Measurements from ENCODE around the genes DSCAML1 and IL10RA.

GRCh38 chr11:117316660-117316886 is 517 bp upstream of the BACE1 start:
- RRBS, result no CpG with 5 or more reads among the region's 6 CpGs

GRCh38 chr11:117371027-117371471 is 43.4 kb downstream of the CEP164 start:
- RRBS, result no CpG with 5 or more reads among the region's 3 CpGs

DNA sequence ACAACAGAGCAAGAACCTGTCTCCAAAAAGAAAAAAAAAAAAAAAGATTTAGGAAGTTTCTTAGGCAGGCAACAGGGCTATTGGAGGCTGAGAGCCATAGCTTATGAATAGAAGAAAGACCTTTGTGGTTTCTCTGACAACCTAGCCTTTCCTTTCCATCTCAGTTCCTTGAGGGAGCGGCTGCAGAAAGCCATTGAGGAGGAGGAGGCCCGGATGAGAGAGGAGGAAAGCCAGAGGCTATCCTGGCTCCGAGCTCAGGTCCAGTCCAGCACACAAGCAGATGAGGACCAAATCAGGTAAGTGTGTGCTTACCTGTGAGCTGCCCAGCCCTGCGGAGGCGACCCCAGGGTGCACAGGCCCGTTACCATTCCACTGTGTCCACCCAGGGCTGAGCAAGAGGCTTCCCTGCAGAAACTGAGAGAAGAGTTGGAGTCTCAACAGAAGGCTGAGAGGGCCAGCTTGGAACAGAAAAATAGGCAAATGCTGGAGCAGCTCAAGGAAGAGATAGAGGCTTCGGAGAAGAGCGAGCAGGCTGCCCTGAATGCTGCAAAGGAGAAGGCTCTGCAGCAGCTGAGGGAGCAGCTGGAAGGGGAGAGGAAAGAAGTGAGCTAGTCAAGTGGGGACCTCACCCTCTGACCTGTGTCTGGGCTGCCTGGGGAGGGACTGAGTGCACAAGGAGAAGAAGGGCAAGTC is 63.1 kb downstream of the CEP164 start:
- RRBS, result no CpG with 5 or more reads among the region's 8 CpGs

- RRBS, result 38% methylated on average over 4 of the region's 7 CpGs
These were observed 208.4 kb downstream of the CEP164 start for GRCh38 chr11:117536189-117536394.

- RRBS, result no CpG with 5 or more reads among the region's 3 CpGs
These were observed 18.1 kb downstream of the DSCAML1 start for GRCh38 chr11:117778973-117779269.

GRCh38 chr11:117796591-117797531 is at the start of gene DSCAML1:
Gene DSCAML1, minus strand, starts transcription at chr11:117797216.
- RRBS, result 20% methylated on average over 18 of the region's 87 CpGs

DNA sequence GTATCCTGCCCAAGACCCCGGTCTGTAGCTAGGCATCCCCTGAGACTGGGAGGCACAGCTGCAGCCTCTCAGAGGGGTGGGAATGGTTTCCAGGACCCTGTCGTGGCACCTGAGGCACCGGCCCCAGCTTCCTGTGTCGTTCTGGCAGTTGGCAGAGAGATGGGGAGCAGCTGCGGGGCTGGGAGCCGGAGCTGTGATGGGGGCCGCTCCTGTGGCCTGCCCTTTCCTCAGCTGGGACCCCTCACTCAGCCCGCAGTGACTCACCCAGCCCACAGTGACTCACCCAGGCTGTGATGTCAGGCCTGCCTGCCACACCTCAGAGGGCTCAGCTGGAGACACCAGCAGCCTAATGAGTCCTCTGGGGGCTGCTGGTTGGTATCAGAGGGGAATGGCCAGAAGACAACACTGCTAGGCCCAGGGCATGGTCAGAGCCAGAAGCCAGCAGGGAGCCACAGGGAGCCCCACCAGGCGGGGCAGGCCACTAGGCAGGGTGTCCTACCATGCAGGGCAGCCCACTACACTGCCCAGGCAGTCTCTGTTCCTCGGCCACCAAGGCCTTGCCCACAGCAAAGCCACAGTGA is 4.1 kb upstream of the FXYD2 start:
- RRBS, result 7% methylated on average over 6 of the region's 10 CpGs

GRCh38 chr11:117872624-117873426 is 3.6 kb downstream of the FXYD6 start:
- RRBS, result 46% methylated on average over 5 of the region's 15 CpGs

- RRBS, result 4% methylated on average over 3 of the region's 27 CpGs
These were observed 849 bp downstream of the FXYD6 start for GRCh38 chr11:117875326-117876291.

DNA sequence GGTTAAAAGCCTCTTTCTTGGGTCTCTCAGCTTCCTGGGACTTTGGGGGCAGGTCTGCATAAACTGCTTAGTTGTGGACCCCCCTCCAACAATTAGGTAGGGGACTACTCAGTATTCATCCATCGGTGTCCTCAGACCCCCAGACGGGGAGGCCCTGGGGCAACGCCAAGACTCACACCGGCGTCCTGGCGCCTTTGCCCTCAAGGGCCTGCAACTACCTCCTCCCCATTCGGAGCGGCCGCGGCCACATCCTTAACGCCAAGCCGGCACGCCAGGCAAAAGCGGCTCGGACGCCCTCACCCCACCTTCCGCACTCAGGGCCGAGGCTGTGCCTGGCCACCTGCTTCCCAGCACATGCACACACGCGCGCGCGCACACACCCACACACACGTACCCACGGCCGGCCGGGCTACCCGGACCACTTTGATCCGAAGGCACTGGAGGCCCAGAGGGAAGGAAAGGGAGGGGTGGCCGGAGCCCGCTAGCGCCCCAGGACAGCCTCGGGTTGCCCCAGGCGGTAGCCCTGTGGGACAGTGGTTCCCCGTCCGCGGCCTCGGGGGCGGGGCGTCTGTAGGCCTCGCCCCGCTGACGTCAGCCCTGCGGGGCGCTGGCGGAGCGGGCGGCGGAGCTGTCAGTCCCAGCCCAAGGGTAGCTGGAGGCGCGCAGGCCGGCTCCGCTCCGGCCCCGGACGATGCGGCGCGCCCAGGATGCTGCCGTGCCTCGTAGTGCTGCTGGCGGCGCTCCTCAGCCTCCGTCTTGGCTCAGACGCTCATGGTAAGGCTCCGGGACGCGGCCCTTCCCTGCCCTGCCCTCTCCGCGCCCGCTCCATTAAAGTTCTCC is at the start of gene IL10RA:
IL10RA (plus strand) TSS at position 634 of the 840 bp plus-strand sequence.
- RRBS, result 2% methylated on average over 24 of the region's 71 CpGs

DNA sequence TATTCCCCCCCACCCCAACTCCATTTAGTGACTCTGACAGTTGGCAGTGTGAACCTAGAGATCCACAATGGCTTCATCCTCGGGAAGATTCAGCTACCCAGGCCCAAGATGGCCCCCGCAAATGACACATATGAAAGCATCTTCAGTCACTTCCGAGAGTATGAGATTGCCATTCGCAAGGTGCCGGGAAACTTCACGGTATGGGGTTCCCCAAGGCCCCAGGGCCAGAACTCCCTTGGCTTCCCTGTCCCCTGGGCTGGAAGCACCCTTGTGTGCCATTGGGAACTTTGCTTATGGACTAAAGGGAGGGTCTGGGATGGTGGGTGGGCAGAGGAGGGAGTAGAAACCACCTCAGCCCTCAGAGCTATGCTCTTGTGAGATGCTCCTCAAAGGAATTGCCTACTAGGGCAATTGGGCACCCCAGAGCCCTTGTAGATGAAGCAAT is 7.0 kb downstream of the IL10RA start:
- RRBS, result no CpG with 5 or more reads among the region's 6 CpGs

DNA sequence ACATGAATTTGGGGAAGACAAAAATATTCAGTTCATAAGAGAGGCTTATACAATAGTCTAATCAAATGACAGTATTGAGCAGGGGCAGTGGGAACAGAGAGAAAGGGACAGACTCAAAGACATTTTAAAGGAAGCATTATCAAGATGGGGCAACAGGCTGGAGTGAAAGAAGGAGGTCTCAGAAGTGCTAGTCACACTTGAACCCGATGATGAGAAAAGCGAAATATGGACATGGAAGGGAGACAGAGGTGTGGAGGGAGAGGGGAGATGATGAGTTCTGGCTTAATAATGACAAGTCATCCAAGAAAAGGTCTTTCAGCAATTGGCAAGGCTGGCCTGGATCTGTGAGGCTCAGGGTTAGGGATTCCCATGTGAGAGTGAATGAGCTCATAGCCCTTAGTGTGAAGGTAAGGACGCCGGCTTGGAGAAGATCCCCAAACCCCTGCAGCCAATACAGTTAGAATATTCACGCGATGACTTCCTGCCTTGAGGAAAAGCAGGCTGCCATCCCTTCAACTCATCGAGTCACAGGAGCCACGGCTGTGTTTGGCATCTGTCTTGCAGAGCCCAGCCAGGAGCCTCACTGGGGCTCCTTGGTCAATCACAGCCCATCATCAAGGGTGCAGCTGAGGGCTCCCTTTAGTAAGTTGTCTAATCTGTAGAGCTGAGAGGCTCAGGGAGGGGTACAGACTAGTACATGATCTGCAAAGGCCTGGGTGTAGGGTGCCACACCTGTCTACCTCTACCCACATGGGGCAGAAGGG is 18.2 kb downstream of the IL10RA start:
- RRBS, result no CpG with 5 or more reads among the region's 8 CpGs

- RRBS, result no CpG with 5 or more reads among the region's 3 CpGs
These were observed 30.3 kb upstream of the TMPRSS4 start for GRCh38 chr11:118046625-118046991.

DNA sequence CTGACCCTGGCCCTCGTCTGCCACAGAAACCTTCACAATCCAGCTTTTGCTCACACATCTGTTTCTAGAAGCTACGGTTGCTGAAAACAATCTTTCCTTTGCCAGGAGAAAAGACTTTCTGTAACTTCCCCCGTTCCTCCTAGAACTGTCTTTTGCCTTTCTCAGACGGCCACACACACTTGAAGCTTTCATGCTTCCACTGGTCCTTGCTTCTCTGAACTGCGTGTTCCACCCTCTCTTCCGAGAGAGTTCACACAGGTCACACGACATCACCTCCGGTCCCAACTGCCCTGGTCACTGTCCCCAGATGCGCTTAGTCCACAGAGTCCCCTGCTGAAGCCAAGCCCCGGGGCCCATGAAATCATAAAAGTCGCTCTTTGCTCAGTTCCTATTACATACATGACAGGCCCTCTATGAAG is 3.6 kb downstream of the SMIM35 start:
- RRBS, result 89% methylated on average over 3 of the region's 11 CpGs

DNA sequence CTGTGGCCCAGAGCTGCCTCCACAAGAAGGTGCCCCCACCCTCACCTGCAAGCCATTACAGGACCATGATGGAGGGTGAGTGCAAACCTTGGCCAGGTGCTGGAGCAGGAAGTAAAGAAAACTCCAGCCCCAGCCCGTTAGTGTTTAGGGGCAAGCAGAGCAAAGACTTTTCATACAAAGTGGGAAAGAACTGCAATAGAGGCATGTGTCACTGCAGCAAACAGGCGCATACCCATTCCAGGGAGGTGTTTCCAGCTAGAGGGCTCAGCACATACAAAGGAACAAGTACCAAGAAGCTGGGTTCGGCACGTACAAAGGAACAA is 26.2 kb downstream of the SCN4B start:
- RRBS, result no CpG with 5 or more reads among the region's 4 CpGs

GRCh38 chr11:118174876-118175964 is 1.2 kb downstream of the SCN2B start:
- RRBS, result no CpG with 5 or more reads among the region's 14 CpGs

DNA sequence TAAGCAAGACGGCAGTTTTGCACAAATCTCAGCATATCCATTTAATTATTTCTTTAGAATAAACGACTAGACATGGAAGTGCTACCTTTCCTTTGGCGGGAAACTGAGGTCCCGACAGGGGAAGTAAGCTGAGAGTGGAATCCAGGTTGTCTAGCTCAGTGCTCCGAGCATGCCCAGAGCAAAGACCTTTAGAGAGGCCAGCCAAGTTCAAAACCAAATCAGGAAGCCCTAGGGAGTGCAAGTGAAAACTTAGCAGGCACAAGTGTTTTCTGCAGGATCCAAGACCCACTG is 22.7 kb upstream of the SCN2B start:
- RRBS, result no CpG with 5 or more reads among the region's 5 CpGs

GRCh38 chr11:118315221-118316061 is 10.9 kb downstream of the CD3E start:
- RRBS, result no CpG with 5 or more reads among the region's 20 CpGs

DNA sequence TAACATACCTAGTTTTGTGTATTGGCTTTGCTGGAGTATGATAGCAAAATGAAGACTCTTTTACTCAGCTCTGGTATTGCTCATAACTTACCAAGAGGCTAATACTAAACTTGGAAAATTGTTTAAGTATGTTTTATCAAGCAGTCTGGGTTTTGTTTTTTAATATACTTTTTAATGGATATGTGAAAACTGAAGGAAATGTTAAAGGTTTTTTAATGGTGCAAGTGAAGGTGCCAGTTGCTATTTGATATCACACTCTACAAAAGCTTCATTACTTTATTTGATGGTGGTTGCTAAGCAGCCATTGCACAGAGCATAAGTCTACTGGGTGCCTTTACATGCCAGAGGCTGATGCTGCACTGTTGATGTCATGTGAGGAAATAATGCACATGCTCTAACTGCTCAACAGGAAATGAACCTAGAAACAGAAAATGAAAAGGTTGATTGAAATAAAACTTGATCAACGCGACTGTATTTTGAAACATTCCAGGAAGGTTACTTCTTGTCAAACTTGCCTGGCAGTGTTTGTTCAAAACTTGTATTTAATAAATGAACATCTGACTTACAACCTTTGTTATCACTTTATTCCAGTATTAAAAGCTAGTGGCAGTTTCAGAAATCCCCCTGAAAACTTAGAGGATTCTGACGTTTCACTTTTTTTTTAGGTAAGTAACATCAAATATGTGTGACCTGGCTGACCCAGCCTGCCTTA is 2.6 kb upstream of the ATP5MG start:
- RRBS, result no CpG with 5 or more reads among the region's 3 CpGs

DNA sequence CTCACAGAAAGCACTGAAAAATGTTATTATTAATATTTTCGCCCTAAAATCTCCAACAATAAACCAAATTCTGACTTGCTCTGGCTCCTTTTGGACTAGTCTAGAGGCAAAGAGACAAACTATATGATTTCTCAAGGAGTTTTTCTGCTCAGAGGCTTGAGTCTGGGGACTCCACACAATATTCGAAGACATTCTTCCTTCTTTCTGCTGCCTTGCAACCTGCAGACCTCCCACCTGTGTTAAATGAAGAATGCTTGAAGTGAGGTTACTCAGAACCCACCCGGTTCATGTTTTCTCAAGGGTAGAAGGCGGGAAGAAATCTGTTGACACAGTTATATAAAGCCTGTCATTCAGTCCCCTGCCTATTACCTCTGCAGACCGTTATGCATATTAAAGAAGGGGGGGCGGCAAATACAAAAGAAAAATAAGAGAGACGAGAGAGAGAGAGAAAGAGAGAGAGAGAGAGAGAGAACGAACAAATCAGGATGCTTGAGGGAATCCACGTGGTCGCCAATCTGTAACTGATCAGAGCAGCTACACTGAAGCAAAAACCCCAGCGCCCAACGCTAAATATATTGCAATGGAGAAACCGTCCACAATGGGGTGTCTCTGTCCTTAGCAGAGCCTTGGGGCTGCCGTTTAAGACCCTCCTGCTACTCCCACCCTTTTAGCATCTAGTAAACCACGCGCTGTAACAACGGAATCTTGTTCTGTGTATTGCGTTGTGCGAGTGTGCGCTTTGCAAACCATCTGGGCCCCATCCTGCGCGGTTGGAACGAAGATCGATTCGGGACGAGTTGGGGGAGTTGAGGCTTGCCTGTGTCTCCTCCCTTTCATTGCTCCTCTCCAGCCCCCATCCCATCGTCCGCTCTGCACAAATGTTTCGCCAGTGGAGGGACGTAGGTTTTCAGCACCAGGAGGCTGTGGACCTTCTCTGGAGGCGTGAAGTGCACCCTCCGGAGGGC is 2.0 kb upstream of the KMT2A start:
- RRBS, result 2% methylated on average over 1 of the region's 32 CpGs

Measured in GM19239 (cell line).